Stomach (tissue), 7 donors: ENCODE measurements around a stretch of chr1.

- PRO-cap, result no peak
- RAMPAGE, long total RNA, 5 experiments, result no peak in any of the 5 experiments
- RRBS, result no CpG with 5 or more reads among the region's 6 CpGs
These were observed 33.0 kb upstream of the PGM1 start for GRCh38 chr1:63560232-63560662.

DNA sequence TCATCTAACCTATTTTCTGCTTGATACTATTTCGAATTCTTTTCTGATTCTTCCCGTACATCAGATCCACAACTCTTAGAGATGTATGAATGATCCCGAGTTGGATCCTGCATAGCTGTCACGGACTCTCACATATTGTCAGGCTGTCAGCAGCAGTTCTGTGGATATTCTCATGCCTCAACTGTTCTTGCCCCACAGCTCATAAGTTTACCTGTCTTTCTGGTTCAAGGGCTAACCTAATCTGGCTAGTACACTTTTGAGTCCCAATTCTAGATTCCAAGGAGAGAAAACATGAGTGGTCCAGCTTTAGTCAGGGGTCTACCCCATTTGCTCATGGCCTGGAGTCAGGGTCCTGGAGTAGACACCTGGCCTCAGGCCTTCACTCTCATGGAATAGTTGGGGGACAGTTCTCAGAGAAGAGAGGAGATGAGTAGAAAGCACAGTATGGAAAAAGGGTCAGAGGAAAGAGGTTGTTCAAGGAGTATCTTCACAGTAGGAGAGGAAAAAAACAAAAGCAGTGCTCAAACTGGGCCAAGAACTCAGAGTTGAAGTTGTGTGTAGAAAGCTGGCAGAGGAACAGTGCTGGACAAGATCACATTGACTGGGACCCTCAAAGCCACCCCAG, 25.8 kb downstream of the PGM1 start:
- PRO-cap, result no peak
- RAMPAGE, long total RNA, 5 experiments, result no peak in any of the 5 experiments
- RRBS, result no CpG with 5 or more reads among the region's 4 CpGs

DNA sequence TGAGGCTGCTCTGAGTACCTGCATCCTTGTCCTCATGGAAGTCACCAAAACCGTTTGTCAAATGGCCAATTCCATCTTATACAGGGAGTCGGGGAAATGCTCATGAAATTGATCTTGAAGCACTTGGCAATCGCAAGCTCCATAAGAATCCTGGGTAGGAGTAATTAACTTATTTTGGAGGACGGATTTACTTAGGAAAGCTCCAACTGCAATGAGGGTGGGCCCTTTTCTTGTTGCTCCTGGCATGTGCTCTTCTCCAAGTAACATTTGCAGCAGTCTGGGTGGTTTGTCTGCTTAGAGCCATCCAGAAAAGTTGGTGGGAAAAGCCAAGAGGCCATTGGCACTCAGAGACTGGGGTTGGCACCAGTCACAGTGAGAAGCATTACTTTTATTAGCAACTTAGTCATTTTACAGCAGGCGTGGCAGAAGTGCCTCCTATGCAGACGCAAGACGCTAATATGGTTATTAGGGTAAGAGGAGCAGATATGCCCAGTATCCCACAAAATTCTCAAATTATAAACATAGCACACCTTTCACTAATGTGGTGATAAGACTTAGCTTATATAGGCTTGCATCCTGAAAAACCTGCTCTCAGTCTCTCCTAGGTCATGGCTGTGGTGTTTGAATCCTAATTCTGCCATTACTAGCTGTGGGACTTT, 154.3 kb downstream of the ROR1 start:
- PRO-cap, result no peak
- RAMPAGE, long total RNA, 5 experiments, result no peak in any of the 5 experiments
- RRBS, result no CpG with 5 or more reads among the region's 7 CpGs

DNA sequence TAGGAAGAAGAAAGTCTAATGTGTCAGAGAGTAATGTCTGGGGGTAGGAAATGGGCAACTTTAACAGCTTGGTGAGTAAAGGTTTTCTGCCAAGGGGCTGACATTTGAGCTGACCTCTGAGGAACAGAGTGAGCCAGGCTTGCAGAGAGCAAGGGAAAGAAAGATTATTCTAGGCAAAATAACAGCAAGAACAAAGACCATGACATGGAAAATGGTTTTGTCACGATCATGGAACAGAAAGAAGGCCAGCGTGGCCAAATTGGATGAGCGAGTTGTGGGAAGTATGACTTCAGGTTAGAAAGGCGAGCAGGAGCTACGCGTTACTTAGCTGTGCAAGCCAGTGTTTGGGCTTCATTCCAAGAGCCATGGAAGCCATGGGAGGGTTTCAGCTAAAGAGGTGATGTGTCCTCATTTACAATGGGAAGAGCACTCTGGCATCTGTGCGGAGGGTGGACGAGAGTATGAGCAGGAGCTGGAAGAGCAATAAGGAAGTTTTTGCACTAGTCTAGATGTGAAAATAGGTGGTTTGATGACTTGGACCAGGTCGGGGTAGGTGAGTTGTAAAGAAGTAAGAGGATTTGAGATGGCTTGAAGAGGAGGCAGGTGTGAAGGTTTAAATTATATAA, 132.5 kb upstream of the UBE2U start:
- PRO-cap, result no peak
- RAMPAGE, long total RNA, 5 experiments, result start-site peak on the plus strand in 3 of 5 experiments, centred at positions 94 to 211 of the sequence, 6 to 23 reads per replicate
- RRBS, result no CpG with 5 or more reads among the region's 9 CpGs

DNA sequence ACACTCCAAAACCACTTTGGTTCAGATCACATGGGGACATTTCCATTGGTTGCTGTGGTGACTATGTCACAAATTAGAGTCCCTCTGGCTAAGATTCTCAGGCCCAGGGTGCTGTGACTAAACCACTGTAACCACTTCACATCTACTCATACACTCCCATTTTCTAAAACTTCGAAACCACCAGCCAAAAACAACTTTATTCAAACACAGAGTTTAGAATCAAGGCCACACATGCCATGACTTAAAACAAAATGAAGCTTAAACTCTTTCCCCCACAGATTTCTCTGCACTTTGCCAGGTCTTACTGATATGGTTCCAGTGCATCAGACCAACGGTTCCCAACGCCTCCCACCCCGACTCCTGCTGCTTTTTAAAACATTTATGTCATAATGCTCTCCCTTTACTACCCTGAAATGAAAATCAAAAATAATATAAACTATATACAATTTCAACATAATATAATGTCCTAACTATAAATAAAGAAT, 42.8 kb downstream of the JAK1 start:
- PRO-cap, result no peak
- RAMPAGE, long total RNA, 5 experiments, result start-site peak on the minus strand in 1 of 5 experiments, centred at position 200 of the sequence, 9 reads per replicate
- RRBS, result no CpG with 5 or more reads among the region's 4 CpGs

GRCh38 chr1:64954903-64955703, 11.2 kb downstream of the JAK1 start:
- PRO-cap, result no peak
- RAMPAGE, long total RNA, 5 experiments, result start-site peak on the minus strand in 1 of 5 experiments, at chr1:64955323-64955329 at its widest, 5 reads per replicate
- RRBS, result no CpG with 5 or more reads among the region's 10 CpGs

GRCh38 chr1:64967379-64967761, 1.0 kb upstream of the JAK1 start:
- PRO-cap, result no peak
- RAMPAGE, long total RNA, 5 experiments, result no peak in any of the 5 experiments
- RRBS, result no CpG with 5 or more reads among the region's 6 CpGs

DNA sequence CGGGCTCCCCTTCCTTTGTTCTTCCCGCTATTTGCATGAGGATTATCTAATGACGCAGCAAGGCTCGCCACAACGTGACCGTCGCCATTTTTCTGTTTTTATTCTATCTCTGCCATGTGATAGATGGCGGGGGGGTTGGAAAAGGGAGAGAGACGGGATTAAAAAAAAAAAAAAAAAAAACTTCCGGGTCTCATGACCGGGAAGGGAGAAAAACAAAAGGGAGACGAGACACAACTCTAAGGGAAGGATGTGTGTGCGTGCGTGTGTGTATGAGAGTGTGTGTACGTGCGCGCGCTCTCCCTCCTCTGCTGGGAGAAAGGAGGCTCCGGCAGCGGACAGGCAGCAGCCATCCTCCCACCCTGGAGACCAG, 80.4 kb upstream of the AK4 start:
- PRO-cap, result bidirectional peak, plus-strand start at position 193 of the sequence, minus-strand start at position 94 of the sequence
- RAMPAGE, long total RNA, 5 experiments, result start-site peak on the minus strand in 2 of 5 experiments, centred at positions 67 to 113 of the sequence, 24 to 155 reads per replicate
- RRBS, result under 1% methylated on average over 5 of the region's 20 CpGs

DNA sequence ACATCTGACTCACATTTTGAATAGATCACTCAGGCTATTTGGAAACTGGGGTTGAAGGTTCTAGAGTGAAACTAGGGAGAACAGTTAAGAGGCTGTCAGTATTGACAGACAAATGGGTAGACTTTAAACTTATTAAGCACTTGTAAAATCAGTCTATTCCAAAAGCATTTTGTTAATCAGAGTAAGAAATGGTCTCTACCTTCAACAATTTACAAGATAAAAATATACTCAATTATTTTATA, 16.8 kb downstream of the AK4 start:
- PRO-cap, result no peak
- RAMPAGE, long total RNA, 5 experiments, result no peak in any of the 5 experiments

DNA sequence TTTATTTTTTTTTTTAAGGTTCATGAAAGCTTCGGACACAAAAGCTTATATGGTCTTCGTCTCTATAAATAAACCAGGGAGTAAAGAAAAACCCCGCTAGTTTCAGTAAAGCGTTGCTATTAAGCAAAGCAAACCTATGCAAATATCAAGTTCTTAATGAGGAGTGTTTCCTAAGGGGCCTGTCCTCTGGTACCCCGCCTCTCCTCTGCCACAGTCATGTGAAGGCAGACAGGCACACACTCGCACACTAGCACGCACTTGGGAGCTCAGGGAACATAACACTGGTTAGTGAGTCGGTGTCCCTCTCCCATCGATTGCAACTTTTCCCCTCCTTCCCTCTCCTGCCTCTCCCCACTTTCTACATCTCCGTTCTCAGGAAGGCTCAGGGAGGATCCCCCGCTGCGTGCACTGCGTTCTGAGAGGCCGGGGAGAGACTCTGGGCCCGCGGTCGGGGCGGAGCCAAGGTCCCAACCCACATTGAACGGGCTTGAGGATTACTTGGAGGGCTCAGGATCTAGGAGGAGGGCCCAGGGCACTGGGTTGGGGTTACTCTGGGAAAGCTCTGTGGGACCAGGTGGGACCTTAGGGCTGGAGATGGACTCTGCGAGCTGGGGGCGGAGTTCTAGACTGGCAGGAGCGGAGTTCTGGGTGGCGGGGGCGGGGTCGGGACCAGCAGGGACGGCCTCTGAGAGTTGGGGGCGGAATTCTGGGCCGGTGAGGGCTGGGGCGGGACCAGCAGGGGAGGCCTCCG, 723 bp upstream of the LEPR start:
- PRO-cap, result bidirectional peak, plus-strand start at position 211 of the sequence, minus-strand start at position 207 of the sequence; unidirectional peak, minus-strand start at position 410 of the sequence; unidirectional peak, minus-strand start at position 596 of the sequence; bidirectional peak, plus-strand start outside the sequence, minus-strand start at position 646 of the sequence
- RAMPAGE, long total RNA, 5 experiments, result no peak in any of the 5 experiments
- RRBS, result no CpG with 5 or more reads among the region's 30 CpGs

DNA sequence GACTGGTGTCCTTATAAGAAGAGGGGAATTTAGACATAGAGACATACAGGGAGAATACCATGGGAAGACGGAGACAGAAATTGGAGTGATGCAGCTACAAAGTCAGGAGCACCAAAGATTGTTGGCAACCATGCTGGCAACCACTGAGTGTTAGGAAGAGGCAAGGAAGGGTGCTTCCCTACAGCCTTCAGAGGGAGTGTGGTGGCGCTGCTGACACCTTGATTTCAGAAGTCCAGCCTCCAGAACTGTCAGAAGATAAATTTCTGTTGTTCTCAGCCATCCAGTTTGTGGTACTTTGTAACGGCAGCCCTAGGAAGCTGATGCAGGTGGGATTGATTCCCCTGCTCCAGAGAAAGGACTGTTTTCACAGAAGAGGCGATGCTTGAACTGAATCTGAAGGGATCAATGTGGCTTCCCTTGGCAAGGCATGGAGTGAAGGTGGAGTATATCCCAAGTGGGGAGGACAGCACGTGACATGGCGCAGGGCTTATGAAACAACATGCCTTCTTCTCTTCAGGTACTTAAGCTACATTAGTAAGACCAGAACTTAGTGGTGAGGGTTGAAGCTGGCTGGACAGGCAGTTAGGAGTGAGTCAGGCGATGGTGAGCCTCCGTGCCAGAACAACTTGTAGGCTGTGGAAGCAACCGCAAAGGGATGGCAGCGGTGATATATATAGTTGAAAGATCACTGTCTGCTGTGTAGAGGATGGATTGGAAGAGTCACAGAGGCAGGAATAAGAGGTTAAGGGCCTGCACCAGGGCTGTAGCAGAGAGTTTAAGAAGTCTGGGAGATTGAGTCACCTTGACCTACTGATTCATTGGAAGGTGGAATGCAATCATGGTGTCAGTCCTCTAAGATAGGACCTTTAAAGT, 2.0 kb downstream of the LEPR start:
- PRO-cap, result no peak
- RAMPAGE, long total RNA, 5 experiments, result start-site peak on the plus strand in 1 of 5 experiments, centred at position 216 of the sequence, 7 reads per replicate
- RRBS, result no CpG with 5 or more reads among the region's 10 CpGs

DNA sequence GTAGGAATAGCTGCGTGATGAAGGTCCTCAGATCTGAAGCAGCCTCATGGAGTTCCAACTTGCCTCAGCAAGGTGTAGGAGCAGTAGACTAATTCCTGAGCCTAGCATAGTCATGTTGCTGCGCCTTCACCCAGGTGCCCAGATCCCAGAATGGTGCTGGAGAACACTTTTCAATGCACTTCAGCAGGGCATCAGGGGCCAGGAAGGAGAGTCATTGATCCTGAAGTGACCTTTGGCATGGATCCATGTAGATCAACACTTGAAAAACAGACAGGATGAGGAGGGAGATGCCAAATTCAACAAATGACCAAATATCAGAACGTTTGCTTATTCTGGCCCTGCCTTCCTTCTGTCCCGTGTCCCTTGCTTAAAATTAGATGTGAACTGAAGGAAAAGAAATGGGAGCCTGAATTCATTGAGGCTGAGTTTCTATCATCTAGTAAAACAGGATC, 91.9 kb downstream of the LEPR start:
- PRO-cap, result no peak
- RAMPAGE, long total RNA, 5 experiments, result no peak in any of the 5 experiments
- RRBS, result no CpG with 5 or more reads among the region's 4 CpGs

- PRO-cap, result no peak
- RAMPAGE, long total RNA, 5 experiments, result no peak in any of the 5 experiments
- RRBS, result no CpG with 5 or more reads among the region's 8 CpGs
These were observed 156.1 kb downstream of the PDE4B start for GRCh38 chr1:65948666-65949281.

DNA sequence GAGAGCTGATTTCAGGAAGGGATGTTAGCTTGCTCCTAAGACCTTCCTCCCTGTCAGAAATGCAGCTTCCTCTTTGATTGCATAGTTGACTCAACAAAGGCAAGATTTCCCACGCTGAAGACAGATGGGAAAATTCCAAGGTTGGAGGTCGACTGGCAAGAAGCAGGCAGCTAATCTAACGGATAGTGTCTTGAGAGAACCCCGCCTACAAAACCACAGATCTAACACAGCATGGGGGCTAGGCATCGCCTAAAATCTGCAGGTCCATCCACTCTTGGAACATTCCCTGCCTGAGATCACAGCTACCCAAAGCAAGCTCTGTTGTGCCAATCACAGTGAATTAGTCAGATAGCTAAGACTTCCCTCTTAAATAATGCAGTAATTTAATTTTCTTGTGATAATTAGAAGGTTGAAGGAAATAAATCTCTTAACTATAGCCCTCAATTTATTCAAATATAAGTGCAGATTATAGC, 357.8 kb upstream of the SGIP1 start:
- PRO-cap, result no peak
- RAMPAGE, long total RNA, 5 experiments, result no peak in any of the 5 experiments
- RRBS, result no CpG with 5 or more reads among the region's 5 CpGs

DNA sequence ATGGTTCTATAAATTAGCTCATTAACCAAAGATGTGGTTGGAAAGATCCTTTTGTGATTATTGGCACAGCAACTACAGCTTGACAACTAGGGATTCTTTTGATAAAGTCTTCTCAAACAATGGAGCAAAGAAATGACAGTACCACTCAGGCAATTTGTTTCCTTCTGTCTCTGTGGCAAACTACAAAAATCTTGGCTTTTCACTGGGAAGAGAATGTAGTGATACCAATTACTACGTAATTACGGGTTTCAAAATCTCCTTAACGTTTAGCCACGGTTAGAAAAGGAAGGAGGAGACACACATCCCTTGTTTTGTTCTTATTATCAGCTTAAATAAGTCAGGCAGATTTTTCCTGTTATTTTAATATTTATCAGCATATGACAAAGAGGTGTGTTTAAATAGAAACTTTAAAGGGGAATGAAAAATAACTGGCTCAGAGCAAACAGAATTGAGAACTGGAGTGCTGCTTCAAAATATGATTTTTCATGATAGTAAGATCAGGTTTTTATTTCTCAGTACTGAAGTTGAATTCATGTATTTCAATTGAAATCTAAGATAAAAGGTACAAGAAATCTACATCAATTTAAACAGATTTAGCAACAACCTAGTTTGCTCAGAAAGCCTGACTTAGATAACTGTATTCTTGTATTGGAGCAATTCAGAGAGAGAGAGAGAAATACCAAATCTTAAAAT, 266.3 kb upstream of the SGIP1 start:
- PRO-cap, result no peak
- RAMPAGE, long total RNA, 5 experiments, result no peak in any of the 5 experiments
- RRBS, result no CpG with 5 or more reads among the region's 4 CpGs

- PRO-cap, result no peak
- RAMPAGE, long total RNA, 5 experiments, result no peak in any of the 5 experiments
- RRBS, result no CpG with 5 or more reads among the region's 5 CpGs
These were observed 168.3 kb upstream of the SGIP1 start for GRCh38 chr1:66365460-66366154.

DNA sequence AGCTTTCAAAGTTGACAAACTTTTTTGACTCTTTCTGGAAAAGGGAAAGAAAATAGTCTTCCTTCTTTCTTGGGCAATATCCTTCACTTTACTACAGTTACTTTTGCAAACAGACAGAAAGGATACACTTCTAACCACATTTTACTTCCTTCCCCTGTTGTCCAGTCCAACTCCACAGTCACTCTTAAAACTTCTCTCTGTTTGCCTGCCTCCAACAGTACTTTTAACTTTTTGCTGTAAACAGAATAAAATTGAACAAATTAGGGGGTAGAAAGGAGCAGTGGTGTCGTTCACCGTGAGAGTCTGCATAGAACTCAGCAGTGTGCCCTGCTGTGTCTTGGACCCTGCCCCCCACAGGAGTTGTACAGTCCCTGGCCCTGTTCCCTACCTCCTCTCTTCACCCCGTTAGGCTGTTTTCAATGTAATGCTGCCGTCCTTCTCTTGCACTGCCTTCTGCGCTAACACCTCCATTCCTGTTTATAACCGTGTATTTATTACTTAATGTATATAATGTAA, 160.7 kb upstream of the SGIP1 start:
- PRO-cap, result no peak
- RAMPAGE, long total RNA, 5 experiments, result no peak in any of the 5 experiments
- RRBS, result no CpG with 5 or more reads among the region's 6 CpGs

DNA sequence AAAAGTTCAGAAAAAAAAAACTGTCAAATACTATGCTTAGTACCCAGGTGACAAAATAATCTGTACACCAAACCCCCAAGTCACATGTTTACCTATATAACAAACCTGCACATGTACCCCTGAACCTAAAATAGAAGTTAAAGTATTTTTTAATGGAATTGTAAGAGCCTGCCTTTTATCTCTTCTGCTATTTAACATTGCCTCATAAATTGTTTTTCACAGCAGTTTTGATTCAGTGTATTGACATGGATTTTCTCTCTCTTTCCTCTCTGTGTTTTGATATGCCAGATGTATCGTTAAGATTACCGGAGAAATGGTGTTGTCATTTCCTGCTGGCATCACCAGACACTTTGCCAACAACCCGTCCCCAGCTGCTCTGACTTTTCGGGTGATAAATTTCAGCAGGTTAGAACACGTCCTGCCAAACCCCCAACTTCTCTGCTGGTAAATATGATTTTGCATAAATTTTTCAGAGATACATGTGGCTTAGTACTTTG, 23.2 kb upstream of the DYNLT5 start:
- PRO-cap, result no peak
- RAMPAGE, long total RNA, 5 experiments, result no peak in any of the 5 experiments
- RRBS, result no CpG with 5 or more reads among the region's 5 CpGs

DNA sequence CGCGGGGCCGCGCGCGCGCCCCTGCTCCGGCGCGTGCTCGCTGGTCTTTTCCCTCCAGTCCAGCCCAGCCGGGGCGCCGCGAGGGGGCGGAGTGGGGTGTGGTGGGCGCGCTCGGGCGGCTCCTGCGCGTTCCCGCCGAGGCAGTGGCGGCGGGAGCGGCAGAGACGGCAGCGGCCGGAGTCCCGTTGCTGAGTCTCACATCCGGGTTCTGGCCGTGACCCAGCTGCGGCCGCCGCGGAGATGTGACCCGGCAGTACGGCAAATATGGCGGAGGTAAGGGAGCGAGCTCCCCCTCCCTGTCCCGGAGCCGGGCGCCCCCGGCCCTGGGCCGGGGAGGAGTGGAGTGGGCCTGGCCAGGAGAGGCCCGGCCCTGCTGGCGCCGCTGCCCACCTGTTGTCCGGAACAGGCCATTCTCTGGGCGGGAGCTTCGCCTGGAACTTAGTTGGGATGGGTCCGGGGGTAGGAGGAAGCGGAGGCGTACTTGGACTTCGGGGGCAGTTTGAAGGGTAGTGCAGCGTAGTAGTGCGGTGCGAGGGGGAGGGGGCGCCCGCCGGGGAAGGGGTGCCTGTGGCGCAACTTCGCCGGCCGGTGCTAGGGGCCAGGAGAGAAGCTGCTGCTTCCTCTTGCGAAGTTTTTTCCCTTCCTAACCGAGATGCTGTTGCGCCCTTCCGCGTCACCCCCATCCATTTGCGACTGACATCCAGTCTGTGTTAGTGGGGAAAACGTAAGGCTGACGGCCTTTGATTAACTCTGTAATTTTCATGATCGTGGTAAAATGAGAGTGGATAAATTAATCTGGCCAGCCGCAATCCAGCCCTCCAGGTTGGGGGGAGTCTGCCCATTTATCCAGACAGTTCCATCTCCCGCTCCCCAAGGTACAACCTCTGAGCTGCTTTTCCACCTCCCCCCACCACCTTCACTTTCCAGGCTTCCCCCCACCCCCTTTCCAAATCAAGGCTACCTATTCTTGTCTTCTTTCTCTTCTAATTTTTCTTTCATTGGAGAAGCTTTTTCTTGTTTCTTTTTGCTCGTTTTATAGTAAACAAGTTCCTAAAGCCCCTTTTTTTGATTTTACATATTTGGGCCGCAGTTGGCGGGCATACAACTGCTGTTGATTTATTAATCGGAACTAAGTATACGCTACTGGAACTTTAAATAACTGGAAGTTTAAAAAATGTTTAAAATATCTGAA, 5.7 kb downstream of the MIER1 start:
- PRO-cap, result bidirectional peak, plus-strand start at position 57 of the sequence, minus-strand start outside the sequence; bidirectional peak, plus-strand start at position 143 of the sequence, minus-strand start at position 210 of the sequence; bidirectional peak, plus-strand start at position 686 of the sequence, minus-strand start at position 695 of the sequence
- RAMPAGE, long total RNA, 5 experiments, result start-site peak on the plus strand in 5 of 5 experiments, centred at positions 159 to 440 of the sequence, 43 to 1,638 reads per replicate
- RRBS, result 2% methylated on average over 39 of the region's 82 CpGs

GRCh38 chr1:66946007-66946434, 21.2 kb downstream of the MIER1 start:
- PRO-cap, result no peak
- RAMPAGE, long total RNA, 5 experiments, result no peak in any of the 5 experiments
- RRBS, result no CpG with 5 or more reads among the region's 2 CpGs